Duodenum (tissue), 1 donor: ENCODE results near the gene BOLA2B.

DNA sequence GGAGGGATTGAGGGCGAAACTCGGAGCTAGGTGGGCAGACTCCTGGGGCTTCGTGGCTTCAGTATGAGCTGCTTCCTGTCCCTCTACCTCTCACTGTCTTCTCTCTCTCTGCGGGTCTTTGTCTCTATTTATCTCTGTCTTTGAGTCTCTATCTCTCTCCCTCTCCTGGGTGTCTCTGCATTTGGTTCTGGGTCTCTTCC, 837 bp downstream of the CD19 start:
- PRO-cap: no peak

GRCh38 chr16:29175869-29176571, 191.2 kb downstream of the LAT start:
- PRO-cap: no peak

GRCh38 chr16:29182354-29182992, 197.6 kb downstream of the LAT start:
- PRO-cap: no peak

- PRO-cap: no peak
These were observed 201.8 kb downstream of the LAT start for GRCh38 chr16:29186548-29187202.

DNA sequence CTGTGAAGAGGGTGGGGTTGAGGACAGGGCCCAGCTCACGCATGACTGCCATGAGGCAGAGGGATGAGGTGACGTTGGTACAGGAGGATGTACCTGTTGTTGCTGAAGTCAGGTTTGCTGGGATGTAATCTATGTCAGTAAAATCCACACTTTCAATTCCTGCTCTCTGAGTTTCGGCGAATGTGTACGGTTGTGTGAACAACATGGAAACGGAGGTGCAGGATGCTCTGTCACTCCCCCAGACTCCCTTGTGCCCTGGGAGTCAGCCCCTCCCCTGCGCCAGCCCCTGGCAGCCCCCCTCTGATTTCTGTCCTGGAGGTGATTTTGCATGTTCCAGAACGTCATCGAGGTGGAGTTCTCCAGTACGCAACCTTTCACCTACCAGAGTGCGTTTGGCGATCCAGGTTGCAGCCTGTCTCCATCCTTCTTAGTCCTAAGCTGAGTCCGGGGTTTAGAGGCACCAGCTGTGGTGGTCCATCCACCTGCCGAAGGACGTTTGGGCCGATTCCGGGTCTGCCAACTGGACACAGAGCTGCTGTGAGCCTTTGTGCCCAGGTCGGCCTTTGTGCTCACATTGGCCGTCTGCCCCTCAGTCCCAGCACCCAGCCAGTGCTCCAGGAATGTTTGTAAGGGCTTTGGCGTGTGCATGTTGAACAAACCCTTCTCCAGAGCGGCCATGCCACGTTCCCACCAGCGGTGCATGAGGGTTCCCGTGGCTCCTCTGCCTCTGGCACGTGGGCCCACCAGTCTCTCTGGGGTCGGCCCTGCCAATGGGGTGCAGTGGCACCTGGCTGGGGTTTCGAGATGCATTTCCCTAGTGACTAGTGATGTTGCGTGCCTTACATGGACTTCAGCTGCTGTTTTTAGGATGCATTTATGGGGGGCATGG, 203.1 kb downstream of the NPIPB11 start:
- PRO-cap: no peak

- PRO-cap: no peak
These were observed 187.6 kb downstream of the NPIPB11 start for GRCh38 chr16:29218486-29219696.

- PRO-cap: no peak
These were observed 113.6 kb downstream of the NPIPB11 start for GRCh38 chr16:29292750-29293476.

DNA sequence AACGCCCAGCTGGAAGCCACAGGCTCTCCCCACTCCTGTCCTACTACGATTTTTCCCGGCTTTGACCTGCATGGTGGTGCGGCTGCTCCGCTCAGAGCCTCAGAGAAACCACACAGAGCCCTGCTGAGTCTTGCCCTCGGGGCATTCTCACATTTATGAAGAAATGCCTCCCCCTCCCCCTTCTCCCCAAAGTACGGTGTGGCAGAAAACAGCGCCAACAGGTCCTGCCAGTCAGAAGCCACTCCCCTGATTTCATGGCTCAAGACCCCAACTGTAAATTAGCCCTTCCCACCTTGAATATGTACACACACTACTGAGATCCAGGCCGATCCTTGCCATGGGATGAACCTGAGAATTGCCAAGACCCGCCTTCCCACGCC, 51.5 kb upstream of the SPN start:
- PRO-cap: no peak

DNA sequence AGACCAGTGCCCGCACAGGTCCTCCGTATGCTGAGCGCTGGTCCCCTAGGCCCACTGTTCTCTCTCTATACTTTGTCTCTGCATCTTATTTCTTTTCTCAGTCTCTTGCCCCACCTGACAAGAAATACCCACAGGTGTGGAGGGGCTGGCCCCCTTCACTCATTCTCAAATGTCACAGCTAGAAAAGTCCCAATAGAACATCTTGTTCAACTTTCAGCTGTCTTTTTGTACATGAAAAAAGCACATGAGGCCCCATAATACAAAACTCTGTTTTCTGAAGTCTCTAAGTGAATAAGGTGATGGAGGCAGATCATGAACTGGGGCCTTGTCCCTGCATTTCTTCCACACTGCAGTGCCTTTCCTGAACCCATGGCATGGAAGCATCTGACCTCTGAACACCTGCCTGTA, 4.7 kb downstream of the C16orf54 start:
- PRO-cap: no peak

DNA sequence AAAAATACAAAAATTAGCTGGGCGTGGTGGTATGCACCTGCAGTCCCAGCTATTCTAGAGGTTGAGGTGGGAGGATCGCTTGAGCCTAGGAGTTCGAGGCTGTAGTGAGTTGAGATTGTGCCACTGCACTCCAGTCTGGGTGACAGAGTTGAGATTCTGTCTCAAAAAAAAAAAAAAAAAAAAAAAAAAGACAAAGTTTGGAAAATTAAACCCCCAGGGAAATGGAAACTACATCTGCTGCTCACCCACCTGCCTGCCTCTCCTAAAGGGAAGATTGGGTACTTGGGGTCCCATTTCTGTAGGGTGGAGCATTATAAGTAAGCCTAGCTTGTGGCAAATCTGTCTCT, 2.7 kb downstream of the C16orf54 start:
- PRO-cap: no peak

DNA sequence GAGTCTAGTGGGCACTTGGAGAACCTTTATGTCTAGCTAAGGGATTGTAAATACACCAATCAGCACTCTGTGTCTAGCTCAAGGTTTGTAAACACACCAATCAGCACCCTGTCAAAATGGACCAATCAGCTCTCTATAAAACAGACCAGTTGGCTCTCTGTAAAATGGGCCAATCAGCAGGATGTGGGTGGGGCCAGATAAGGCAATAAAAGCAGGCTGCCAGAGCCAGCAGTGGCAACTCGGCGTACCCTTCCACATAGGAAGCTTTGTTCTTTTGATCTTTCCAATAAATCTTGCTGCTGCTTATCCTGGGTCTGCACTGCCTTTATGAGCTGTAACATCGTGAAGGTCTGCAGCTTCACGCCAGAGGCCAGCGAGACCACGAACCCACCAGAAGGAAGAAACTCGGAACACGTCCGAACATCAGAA, 3.0 kb upstream of the C16orf54 start:
- PRO-cap: no peak

DNA sequence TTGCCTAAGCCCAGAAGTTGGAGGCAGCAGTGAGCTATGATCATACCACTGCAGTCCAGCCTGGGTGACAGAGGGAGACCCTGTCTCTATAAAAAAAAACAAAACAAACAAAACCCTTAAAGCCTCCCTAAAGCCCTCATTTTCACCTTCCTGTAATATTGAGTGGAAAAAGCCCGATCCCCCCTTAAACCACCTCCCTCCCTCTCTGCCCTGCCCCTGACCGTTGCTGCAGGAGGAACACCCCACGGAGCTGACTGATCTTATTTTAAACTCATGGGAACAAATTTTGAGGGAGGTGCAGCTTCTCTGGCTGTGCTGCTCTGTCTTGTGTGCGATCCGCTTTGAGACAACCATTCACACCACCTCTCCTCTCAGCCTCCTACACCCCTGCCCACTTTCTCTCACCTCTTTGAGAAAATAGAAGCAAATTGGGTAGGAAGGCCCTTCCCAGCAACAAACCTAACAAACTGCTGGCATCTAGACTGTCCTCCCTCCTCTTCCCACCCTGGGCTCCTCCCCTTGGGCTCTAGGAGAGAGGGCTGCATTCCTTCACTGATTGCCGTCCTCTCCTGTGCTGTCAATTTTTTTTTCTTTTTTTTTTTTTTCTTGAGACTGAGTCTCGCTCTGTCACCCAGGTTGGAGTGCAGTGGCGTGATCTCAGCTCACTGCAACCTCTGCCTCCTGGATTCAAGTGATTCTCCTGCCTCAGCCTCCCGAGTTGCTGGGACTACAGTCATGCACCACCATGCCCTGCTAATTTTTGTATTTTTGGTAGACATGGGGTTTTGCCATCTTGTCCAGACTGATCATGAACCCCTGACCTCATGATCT, 13.6 kb downstream of the CDIPT start:
- PRO-cap: no peak

- PRO-cap: no peak
These were observed 539 bp upstream of the CDIPT start for GRCh38 chr16:29863433-29864097.

GRCh38 chr16:29994741-29995536, 478 bp downstream of the HIRIP3 start:
- PRO-cap: bidirectional peak, plus-strand start at chr16:29995312, minus-strand start at chr16:29995225

GRCh38 chr16:30006418-30006894, 4.4 kb downstream of the DOC2A start:
- PRO-cap: no peak

GRCh38 chr16:30029812-30030351, 1.2 kb downstream of the TLCD3B start:
- PRO-cap: no peak

- PRO-cap: no peak
These were observed 2.1 kb upstream of the ALDOA start for GRCh38 chr16:30063465-30063843.

DNA sequence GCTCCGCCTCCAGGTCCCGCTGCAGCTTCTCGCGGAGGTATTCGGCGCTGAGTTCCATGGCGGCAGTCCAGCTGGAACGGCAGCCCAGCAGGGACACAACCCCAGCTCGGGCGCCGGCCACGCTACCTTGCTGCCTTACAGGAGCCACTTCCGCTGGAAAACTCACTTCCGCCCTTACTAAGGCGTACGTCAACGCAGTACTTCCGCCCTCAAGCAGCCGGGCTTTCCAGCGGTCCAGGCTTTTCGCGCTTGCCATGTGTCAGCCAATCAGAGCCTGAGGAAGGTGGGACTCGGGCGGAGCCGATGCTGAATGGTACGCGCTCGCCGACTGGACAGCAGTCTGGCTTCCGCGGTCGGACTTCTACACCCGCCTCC, at the start of gene BOLA2B:
BOLA2B (minus strand) TSS at position 129 of the 375 bp plus-strand sequence.
- PRO-cap: no peak

GRCh38 chr16:30381229-30382393, 750 bp downstream of the SEPTIN1 start:
- PRO-cap: no peak

DNA sequence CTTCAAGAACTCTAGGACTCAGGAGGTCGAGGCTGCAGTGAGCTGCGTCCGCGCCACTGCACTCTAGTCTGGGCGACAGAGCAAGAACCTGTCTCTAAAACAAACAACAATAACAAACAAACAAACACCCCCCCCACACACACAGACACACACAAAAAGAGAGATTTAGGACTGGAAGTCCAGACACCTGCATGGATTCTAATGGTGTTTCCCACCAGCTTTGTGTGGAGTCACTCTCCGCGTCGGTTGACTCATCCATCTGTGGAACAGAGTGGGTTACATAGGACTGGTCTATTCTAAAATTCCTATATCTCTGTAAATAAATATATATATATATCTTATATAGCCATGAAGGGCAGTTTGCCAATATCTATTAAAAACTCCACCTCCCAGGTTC, 660 bp upstream of the SEPHS2 start:
- PRO-cap: no peak